ENCODE data around the genes OR14J1 and ZFP57.

- RRBS, result no CpG with 5 or more reads among the region's 15 CpGs
These were observed 38.5 kb downstream of the TRIM27 start for GRCh38 chr6:28885285-28885689.

DNA sequence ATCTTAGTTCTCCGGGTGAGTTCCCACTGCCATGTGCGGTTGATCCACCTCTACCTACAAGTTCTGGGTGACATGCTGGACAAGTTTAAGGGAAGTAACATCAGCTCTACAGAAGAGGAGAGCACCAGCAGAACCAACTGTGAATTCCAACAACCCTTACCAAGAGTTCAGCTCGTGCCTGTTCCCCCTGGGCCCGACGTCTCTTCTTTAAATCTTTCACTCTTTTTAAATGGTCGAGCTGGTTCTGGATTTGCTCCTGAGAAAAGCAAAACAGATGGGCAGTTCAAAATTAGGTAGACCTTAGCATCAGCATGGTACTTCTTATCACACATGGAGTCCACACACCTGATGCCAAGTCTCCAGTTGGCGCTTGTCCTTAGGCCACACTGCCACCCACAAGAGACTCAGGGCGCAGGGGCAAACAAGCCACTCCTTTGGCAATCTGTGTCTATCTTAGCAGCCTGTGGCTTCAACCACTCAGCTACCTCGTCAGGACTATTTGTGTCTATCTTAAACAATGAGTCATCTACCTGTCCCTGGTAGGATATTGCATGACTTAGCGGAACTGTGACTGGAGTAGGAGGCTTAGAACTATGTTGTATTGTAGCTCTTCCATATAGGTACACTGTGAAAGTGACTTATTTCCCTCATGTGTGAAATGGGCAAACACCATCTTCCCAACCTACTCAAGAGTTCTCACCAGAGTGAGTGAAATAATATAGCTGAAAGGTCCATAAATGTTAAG lies 1.9 kb downstream of the TRIM27 start:
- RRBS, result no CpG with 5 or more reads among the region's 10 CpGs

DNA sequence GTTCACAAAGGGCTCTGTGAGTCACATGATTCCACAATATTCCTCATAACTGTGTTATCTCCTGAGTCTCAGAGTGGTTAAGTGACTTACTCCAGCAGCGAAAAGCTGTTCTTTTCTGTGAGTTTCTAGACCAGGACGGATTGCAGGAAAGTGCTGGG lies 1.3 kb downstream of the TRIM27 start:
- RRBS, result no CpG with 5 or more reads among the region's 2 CpGs

- RRBS, result under 1% methylated on average over 23 of the region's 89 CpGs
These were observed 679 bp downstream of the TRIM27 start for GRCh38 chr6:28922801-28923811.

GRCh38 chr6:28950756-28951254 lies 27.0 kb upstream of the TRIM27 start:
- RRBS, result no CpG with 5 or more reads among the region's 11 CpGs

DNA sequence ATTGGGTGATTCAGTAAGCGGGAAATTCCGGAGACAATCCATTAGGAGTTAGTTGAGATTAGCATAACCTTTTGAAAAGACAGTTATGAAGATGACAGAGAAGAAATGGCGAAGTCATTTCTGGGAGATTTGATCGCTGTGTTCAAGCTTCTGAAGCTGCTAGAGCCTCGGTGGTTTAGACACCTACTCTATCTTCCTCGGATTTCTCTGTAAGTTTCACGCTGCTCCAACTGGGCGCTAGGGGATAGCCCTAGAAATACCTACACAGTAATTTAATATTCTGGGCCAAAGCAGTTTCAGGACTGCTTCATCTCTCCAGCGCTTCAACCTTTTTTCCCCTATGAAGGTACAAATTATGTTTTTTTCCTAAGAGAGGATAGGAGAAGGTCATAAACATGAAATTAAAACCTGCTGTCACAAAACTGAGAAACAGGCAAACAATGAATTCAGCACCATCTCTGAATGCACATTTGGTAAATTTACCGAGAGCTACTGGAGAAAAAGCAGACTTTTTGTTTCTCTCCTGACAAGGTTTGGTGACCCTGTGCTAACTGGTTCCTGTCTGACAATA lies 22.5 kb downstream of the ZNF311 start:
- RRBS, result 0% methylated on average over 2 of the region's 10 CpGs

- RRBS, result no CpG with 5 or more reads among the region's 2 CpGs
These were observed at the start of gene OR14J1 for GRCh38 chr6:29301473-29301786. TSS of gene OR14J1 (plus strand) at chr6:29301701.

- RRBS, result no CpG with 5 or more reads among the region's 87 CpGs
These were observed 3.2 kb downstream of the OR2I1P start for GRCh38 chr6:29553107-29554084.

GRCh38 chr6:29631154-29631959 lies 1.6 kb downstream of the GABBR1 start:
- RRBS, result 82% methylated on average over 3 of the region's 15 CpGs

DNA sequence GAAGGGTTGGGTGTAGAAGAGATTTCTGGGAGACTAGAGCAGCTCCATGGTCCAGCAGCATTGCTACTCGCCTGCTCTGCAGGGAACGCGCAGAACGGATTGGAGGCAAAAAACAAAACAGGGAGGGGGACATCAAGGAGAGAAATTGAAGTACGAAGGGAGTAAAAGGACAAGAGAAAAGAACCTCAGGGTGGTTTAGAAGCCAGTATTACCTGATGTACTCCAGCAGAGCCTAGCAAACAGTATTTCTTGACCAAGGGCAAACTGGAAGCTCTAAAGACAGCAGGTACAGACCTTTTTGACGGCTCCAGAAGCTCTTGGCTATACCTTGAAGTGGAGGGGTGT lies 615 bp upstream of the GABBR1 start:
- RRBS, result no CpG with 5 or more reads among the region's 6 CpGs

GRCh38 chr6:29680902-29681431 lies at the start of gene ZFP57:
TSS of gene ZFP57 (minus strand) at chr6:29681152.
- RRBS, result 60% methylated on average over 2 of the region's 37 CpGs

- RRBS, result no CpG with 5 or more reads among the region's 3 CpGs
These were observed 1.8 kb upstream of the HLA-F start for GRCh38 chr6:29721391-29721841.

GRCh38 chr6:29948078-29948941 lies 6.0 kb downstream of the HLA-A start:
- RRBS, result no CpG with 5 or more reads among the region's 9 CpGs

DNA sequence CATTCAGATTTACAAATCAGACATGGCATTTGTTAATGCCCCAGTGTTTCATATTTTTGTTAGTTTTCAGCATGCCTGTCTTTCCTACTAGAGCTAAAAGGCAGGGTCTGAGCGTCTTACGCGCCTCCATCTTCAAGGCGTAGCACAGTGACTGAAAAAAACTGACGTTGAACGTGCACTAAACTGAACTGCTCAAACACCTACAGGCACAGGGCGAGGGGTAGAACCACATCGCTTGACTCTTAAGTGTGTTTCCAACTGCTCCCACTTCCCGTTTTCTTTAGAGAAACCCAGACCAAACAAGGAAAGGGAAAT lies 532 bp upstream of the PPP1R11 start:
- RRBS, result no CpG with 5 or more reads among the region's 9 CpGs

- RRBS, result no CpG with 5 or more reads among the region's 1 CpG
These were observed 15.0 kb downstream of the TRIM31 start for GRCh38 chr6:30097920-30098294.

DNA sequence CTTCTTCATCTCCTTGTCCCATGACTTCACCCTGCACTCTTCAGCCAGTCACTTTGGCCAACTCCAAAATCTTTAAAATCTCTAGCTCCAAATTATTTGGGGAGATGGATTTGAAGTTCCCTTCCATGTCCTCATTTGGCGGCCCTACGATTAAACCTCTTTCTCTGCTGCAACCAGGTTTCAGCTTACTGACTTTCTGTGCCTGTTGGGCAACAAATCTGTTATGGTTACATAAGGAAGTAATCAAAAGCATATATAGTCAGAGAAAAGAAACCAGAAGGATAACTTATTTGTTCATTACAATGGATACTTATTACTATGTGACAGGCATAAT lies 9.5 kb upstream of the TRIM31 start:
- RRBS, result no CpG with 5 or more reads among the region's 2 CpGs

- RRBS, result 82% methylated on average over 15 of the region's 40 CpGs
These were observed 8.7 kb upstream of the TRIM40 start for GRCh38 chr6:30127105-30127733.

DNA sequence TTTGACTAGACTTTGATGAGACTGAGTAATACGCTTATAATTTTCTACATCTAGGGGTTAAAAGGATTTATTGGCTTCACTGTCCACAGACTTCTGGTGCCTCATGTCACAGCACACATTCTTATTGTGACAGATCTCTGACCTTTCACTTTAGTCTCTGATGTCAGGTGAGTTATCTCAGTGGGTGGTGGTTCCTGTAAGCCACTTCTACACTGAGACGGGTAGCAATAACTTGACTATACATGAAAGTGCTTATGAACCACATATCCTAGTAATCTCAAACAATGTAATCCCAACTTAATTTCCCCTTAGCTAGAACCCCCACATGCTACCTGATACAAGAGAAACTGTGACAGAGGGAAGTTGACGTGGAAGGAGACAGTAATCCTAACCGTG lies 6.7 kb upstream of the TRIM40 start:
- RRBS, result no CpG with 5 or more reads among the region's 4 CpGs

GRCh38 chr6:30143986-30144190 lies 7.9 kb downstream of the TRIM40 start:
- RRBS, result no CpG with 5 or more reads among the region's 2 CpGs

- RRBS, result no CpG with 5 or more reads among the region's 10 CpGs
These were observed 24.0 kb downstream of the TRIM26 start for GRCh38 chr6:30189170-30189571.

Data from SK-N-MC (cell line).